ENCODE measurements around the gene GRK4.

DNA sequence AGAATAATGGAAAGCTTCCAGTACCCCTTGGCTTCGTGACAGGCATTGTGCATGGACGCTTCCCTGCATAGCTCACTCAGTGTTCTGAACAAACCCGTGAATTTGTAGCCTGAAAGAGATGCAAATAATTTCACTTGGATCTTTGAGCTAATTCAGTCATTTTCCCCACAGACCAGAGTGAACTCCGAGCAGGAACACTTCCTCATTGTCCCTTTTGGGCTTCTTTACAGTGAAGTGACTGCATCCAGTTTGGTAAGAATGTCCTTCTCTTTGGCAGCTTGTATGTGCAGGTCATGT is 40.8 kb downstream of the MFSD10 start:
- PRO-cap = no peak

DNA sequence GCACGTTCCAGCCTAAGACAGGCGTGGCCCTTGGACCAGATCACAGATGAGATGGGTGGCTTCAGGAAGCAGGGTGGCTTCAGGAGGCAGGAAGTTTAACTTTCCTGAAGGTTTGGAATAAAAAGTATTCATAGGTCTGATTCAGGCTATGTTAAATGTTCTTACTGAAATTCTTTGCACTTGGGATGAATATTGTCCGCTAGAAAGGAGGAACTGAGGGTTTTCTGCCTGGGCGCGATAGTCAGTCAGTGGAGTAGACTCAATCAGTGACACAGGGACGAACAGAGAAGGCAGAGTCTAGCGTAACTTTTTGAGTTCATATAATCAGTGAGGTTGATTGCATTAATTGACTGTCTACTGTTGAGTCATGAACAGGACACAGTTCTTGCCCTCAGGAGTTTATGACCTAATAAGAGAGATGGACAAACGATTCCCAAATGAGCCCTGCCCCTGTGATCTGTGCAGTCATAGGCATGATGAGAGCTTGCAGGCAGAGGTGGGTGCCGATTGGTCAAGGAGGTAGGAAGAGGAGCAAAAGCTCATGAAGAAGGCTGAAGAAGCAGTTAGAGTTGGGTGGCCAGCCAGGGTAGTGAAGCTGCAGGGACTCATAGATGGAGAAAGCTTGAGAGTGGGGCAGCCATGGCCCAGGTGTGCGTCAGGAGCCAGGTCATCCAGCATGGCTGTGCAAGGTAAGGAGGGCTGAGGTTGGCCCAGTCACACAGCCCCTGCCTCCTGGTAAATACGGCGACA is 33.9 kb downstream of the MFSD10 start:
- PRO-cap = no peak

DNA sequence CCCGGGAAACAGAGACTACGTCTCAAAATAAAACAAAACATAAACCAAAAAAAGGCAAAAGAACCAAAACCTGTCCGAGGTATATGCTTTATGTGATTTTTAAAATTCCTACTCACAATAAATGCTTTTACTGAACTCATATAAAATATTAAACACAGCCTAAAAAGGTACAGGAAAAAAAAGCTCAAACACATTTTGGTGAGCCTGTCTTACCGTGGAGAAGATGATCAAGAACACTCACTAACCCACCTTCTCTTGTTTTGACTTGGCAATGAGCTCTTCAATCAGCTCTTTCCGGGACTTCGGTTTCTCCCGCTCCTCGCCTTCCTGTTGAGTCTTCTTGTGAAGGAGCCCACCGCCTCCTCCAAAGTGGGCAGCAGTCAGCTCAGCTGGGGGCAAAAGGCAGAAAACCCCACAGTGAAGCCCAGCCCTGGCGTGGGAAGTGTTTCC is 9.0 kb downstream of the NOP14 start:
- PRO-cap = no peak

DNA sequence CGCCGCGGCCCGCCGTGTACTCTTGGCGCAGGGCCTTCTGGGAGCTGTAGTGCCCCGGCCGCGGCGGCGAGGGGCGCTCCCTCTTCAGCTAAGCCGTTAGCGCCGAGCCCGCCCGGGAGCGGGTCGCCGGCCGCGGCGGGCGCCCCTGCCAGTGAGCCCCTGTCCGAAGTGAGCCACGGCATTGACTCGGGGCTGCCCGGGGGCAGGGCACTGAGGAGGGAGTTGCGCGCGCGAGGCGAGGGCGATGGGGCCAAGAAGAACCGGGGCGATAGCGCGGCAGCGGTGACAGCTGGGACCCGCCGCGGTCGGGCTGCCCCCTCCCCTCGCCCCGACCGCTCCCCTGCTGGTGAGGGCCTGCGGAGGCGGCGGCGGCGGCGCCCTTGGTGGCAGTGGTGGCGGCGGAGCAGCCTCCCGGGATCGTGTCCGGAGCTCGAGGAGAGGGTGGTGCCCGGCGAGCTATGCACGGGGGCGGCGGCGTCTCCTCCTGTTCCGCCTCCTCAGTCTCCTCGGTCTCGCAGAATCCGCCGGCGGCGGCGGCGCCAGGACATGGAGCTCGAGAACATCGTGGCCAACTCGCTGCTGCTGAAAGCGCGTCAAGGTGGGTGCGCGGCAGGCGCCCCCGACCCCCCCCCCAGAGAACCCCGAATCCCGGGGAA is at the start of gene GRK4:
Gene GRK4, plus strand, starts transcription at position 47 of the 656 bp plus-strand sequence.
- PRO-cap = bidirectional peak, plus-strand start at position 96 of the sequence, minus-strand start outside the sequence; unidirectional peak, plus-strand start at position 517 of the sequence

DNA sequence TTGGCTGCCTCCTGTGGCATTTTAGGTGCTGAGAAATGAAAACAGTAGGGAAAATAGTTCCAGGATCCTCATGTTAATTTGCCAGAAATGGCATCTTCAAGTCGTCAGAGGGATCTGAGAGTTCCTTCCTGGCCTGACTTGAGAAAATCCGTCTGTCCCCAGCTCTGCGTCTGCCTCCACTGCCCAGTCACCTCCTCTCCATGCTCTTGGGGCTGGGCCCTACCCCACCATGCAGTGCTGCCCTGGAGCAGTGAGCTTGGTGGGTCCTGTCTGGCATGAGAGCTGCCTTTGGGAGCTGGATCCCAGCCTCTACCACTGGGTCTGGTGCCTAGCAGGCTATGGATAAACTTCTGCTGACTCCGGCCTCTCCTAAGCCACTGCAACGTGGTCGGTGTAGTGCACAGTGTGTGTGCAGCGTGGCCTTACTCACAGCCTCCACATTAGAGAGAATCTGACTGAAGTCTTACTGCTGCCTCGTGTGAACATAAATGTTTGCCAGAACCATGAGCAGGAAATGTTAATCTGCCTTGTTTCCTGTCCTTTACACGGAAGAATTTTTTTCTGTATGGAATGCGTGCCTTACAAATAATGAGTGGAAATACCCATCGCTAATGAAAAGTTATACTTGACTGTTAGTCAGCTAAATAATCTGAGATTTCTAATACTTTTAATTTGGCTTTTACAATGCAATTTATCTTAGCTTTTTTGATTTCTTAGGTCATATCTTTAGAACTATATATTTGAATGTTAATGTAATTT is 47.7 kb downstream of the HTT start:
- PRO-cap = no peak

DNA sequence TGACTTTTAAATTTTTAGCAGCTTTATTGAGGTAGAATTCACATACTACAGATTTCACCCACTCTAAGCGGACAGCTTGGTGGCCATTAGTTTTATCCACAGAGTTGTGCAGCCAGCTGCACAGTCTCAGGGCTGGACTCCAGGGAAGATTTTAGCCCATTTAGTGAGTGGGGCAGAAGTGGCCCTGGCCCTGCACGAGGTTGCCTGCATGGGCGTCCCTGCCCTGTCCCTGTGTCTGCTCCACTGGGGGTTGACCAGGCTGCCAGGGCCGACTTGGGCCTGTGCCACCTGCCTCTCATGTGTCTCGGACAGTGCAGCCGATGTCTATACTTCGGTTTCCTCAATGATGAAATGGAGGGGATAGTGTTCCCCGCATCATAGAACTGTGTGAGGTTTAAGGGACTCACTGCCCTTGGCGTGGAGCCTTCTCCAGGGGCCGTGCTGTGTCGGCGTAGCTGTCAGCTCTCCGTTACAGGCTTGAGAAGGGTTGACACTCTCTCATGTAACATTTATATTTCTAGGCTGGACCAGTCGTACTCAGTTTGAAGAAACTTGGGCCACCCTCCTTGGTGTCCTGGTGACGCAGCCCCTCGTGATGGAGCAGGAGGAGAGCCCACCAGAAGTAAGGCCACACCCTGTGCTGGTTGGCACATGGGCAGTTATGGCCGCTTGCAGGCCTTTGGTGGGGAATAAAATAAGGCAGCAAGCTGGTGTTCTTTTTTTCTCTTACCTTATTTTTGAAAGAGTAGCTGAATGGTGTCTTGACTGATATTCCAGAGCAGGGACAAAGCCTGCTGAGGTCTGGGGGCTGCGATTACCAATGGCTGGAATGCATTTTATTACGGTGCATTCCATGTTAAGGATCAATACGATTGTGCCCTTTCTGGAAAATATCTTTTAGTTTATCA is 26.8 kb upstream of the MSANTD1 start:
- PRO-cap = no peak

GRCh38 chr4:3251040-3251579 is 2.2 kb downstream of the MSANTD1 start:
- PRO-cap = no peak

DNA sequence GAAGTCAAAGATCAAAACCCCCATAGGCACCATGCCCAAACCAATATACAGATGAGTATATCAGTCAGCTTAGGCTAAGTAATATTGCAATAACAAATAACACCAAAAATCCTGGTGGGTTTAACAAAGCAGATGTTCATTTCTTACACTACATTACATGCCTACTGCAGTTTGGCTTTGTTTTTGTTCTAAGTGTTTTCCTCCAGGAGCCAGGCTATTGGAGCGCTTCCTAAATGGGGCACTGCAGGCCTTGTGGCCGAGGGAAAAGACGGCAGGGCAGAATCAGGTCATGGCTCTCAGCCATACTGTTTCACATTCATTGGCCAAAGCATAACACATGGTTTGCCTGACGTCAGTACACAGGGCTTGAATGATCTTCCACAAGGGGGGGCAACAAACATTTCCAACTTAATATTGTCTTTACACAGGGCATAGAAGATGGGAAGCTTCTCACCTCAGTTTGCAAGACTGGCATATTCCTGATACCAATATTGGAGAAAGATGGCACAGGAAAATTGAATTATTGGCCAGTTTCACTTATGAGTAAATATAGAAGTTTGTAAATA is 42.0 kb upstream of the HGFAC start:
- PRO-cap = no peak

- PRO-cap = no peak
Measured at GRCh38 chr4:3521193-3521844, 10.9 kb downstream of the LRPAP1 start.

DNA sequence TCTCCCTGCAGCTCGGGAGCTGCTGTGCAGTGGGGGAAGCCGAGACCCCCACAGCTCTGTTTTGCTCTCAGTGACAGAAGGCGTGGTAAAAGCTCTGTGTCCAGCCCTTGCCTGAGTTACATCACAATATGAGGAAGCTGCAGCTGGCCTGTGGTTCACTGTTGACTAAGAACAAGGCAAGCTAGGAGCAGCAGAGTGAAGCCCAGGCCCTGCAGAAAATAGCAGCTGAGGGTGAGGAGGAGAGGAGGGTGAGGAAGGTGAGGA is 88.4 kb upstream of the ADRA2C start:
- PRO-cap = no peak

- PRO-cap = unidirectional peak, plus-strand start at chr4:3954836
Measured at GRCh38 chr4:3954331-3955128, 188.3 kb downstream of the ADRA2C start.

DNA sequence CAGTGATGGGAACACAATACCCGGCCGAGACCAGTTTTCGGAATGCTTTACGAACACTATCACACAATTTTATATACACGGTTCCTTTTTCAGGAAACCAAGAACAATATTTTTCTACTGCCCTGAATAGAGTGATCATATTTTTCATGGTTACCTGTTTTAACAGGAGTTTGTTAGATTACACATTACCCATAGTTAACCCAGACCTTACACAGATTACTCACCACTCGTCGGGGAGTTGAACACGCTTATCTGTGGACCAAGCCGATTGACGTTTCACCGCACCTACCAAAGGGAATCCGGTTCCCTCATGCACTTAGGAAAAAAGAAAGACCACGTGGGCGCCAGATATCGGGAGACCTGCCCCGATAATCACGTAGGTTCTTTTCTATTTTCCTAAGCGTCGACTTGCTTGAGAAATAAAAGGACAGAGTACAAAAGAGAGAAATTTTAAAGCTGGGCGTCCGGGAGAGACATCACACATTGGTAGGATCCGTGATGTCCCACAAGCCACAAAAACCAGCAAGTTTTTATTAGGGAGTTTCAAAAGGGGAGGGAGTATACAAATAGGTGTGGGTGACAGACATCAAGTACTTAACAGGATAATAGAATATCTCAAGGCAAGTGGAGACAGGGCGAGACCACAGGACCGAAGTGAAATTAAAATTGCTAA is 178.8 kb downstream of the OTOP1 start:
- PRO-cap = no peak

DNA sequence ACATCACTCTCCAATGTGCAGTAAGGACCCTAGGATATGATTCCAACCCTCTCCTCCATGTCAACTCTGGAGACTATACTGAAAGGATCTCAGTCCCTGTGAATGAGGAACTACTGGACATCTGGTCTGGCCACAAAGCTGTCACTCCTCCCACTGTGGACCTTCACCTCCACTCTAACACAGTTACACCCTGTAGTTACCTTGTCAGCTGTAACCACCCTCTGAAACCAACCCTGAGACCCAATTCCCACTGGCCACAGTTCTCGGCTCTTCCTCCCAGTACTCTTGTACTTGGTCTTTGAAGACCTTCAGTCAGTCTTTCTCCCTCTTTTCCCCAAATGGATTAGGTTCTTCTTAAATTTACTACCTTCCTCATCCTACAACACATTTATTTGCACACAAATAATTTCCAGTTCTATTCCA is 2.8 kb downstream of the TMEM128 start:
- PRO-cap = no peak

DNA sequence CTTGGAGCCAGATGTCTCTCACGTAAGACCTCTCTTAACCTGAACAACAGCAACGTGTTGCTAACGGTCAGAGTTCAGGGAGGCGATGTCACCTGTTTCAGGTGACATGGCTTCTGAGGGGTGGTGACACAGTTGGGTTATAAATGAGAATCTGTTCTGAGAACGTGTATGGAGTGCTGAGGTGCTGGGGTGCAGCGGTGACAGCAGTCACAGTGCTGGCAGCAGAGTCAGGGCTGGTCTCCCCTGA is 2.6 kb downstream of the NSG1 start:
- PRO-cap = no peak

- PRO-cap = no peak
Measured at GRCh38 chr4:4421226-4421612, 34.3 kb downstream of the NSG1 start.

DNA sequence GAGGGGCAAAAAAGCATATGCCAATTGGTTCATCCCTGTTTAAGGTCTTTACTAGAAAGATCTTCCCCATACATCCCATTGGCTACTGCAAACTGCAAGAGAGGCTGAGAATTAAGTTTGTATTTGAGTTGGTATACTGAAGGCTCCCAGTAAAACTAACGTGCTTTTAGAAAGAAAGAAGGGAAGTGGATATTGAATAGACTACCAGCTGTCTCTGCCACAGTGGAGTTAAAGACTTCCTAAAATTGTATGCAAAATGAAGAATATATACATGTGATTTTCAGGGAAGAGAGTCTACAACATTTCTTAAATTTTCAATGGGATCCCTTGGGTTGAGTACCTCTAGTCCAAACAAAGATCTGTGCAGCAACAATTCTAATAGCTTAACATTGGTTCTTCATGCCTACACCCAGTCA is 62.9 kb upstream of the MSX1 start:
- PRO-cap = no peak

- PRO-cap = no peak
Measured at GRCh38 chr4:4853290-4853807, 6.1 kb upstream of the MSX1 start.

DNA sequence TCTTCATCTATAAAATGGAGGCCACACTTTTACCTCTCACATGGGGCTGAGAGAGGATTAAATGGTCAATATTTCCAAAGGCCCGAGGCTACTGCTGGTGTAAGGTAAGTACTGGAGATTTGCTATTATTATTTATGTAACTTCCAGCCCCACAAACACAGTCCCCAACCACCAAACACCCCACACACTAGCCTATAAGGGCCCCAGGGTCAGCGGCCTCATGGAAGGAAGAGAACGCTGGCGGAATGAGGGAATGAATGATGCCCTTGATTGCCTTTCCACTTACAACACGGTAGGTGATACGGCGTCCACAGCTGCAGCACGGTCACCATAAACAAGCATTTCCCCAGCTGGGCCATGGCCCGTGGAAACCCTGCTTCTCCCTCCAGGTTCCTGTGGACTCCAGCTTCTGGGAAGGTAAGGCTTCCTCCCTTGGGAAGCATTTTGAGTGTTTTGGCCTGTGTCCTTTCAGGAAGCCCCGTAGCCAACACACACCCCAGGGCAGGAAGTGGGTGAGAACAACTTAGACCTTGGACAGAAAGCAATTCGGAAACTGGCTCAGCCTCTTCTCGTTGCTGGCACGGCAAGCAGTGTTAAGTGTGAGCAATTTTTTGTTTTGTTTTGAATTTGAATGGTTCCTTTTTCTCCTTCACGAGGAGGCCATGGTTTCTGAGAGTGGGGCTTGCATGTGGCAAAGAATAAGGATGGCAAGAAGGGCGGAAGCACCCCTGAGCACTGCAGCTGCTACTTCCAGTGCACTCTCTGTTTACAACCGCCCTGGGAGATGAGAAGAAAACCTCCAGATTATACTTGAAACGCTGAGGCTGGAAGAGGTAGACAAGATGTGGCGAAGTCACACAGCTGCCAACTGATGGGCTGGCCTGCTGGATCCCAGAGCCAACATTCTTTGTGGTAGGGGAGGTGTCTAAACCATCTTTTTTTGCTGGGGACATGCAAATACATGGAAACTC is 14.0 kb upstream of the CYTL1 start:
- PRO-cap = no peak

DNA sequence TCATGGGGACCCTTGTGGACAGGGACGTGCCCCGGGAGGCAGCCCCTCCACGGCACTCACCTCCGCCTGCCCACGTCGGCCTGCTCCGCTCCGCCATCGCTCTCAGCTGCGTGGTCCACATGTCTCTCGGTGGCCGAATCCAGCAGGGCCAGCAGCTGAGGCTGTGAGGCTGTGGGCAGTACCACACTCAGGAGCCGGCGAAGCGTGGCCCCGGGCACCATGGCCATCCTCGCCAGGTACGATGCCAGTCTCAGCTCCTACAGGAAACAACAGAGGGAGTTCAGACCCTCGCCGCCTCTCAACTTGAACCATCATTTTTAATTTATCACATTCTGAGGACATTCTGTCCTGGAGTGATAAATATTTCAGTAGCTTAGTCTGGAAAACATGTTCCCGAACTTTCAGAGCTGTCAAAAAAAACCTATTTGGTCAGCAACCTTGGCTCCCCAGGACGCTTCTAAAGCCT is 139.9 kb downstream of the EVC2 start:
- PRO-cap = no peak

GRCh38 chr4:5665360-5665777 is 43.0 kb downstream of the EVC2 start:
- PRO-cap = no peak